ENCODE measurements around the genes IL3 and HSPA4.

GRCh38 chr5:132060382-132060803 lies at the start of gene IL3:
Gene IL3, plus strand, starts transcription at chr5:132060655.
- RRBS, result no CpG with 5 or more reads among the region's 14 CpGs

DNA sequence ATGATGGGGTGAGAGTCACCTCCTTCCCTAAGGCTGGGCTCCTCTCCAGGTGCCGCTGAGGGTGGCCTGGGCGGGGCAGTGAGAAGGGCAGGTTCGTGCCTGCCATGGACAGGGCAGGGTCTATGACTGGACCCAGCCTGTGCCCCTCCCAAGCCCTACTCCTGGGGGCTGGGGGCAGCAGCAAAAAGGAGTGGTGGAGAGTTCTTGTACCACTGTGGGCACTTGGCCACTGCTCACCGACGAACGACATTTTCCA lies 890 bp downstream of the CSF2 start:
- RRBS, result no CpG with 5 or more reads among the region's 6 CpGs

- RRBS, result no CpG with 5 or more reads among the region's 6 CpGs
These were observed 4.5 kb upstream of the PDLIM4 start for GRCh38 chr5:132252910-132253469.

- RRBS, result no CpG with 5 or more reads among the region's 6 CpGs
These were observed 18.8 kb downstream of the SLC22A5 start for GRCh38 chr5:132388137-132388898.

DNA sequence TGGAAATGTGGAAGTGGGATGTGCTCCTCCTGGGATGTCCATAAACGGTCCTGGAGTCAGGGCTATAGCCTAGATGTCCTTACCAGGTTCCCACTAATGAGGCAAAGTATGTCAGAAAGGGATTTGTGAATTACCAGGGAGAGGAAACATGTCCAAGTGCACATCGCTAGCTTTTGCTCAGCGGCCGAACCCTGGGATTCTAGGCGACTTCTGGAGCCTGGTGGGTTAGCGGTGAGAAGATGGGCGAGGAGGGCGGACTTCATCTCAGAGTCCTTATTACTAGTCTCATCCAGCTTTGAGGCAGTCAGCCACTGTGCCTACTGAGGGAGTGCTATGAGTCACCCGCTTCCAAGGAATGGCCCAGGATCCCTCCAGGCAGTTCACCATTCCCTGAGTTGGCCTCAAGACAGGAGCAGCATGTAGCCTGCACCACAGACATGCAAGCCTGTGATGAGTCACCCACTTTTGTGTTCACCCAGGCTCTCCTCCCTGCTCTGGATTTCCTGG lies 20.0 kb downstream of the SLC22A5 start:
- RRBS, result no CpG with 5 or more reads among the region's 9 CpGs

GRCh38 chr5:132411539-132411689 lies 41.9 kb downstream of the SLC22A5 start:
- RRBS, result no CpG with 5 or more reads among the region's 2 CpGs

DNA sequence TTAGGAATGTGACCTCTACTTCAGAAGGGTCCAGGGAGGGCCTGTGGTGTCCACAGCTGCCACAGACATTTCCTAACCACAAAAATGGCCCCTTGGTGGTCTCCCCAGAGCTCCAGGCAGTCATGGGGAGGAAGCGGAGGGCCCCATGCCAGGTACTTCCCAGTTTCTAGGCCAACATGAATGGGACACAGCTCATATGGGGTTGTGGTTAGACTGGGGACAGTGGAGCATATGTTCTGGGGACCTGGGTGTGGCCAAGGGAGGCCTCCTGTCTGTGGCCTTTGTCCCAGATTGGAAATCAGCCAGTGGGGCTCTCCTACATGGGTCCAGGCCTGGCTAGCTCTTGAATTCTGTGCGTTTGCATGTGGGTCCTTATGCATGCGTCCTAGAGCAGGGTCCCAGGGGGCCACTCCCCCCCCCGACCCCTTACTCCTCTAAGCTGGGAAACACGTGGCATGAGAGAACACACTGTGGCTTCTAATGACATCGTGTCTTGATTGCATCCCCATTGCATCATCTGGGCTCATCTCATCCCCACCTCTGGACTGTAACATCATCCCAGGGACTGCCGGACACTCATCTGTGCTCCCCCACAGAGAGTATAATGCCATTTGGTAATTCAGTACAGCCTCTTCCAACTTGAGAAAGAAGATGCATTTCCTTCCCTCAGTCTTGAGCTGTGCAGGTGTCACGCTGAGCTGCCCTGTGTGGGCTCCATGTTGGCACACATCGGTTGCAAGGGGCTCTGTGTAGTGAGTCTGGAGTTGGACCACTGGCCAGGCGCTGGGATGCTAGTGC lies 31.2 kb downstream of the IRF1 start:
- RRBS, result no CpG with 5 or more reads among the region's 10 CpGs

GRCh38 chr5:132459974-132460794 lies 30.4 kb downstream of the IRF1 start:
- RRBS, result no CpG with 5 or more reads among the region's 8 CpGs

DNA sequence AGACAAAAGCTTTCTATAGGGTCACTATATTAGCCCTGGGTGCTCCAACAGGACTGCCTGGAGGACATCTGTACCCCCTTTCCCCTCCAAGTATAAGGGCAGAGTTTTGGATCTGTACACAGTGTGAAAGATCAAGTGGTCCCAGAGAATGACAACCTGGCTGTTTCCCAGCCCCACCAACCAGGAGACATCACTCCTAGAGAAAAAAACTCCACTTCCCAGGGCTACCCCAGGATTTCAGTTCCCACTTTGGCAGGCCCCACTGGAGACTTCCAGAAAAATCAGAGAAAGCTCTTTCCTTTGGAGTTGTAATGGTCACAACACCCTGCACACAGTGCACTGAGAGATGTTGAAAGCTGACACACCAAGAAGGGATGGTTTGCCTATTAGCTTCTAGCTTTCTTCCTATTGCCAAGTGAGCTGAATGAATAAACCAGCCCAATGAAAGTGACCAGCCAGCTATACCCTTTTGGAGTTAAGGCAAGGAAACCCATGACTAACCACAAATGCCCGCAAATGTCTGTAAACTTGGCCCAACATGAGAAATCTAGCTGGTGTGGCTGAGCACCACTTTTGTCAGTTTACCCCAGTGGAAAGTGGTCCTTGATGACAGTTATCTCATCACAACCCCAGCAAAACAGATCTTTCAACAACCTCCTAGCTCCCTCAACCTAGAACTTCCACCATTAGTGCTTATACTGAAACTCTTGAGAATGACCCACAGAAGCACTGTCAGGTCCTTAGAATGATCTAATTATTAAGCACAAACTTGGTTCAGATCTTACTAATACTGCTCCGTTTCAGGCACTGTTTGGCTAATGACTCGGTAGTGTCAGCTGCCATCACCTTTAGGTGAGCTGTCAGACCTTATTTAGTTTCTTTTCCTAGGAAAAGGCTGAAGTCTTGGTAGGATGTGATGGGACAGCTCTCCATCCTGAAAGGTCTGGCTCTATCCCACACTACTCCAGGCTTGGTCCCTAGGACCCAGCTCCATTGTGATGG lies 11.3 kb downstream of the IRF1 start:
- RRBS, result no CpG with 5 or more reads among the region's 3 CpGs

DNA sequence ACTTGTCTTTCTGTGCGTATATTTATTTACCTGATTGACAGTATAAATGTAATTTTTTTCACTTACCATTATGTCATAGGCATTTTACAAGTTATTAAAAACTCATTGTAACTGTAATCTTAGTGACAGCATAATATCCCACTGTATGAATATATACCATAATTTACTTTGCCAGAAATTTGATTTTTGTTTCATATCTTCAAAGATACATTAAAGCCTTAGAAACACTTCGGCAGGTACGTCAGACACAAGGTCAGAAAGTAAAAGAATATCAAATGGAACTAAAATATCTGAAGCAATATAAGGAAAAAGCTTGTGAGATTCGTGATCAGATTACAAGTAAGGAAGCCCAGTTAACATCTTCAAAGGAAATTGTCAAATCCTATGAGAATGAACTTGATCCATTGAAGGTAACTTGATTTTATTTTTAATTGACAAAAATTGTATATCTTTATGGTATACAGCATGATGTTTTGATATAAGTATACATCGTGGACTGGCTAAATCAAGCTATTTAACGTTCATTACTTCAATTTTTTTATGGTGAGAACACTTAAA lies 23.0 kb downstream of the RAD50 start:
- RRBS, result no CpG with 5 or more reads among the region's 6 CpGs

- RRBS, result no CpG with 5 or more reads among the region's 20 CpGs
These were observed 7.0 kb downstream of the SOWAHA start for GRCh38 chr5:132819947-132820715.

DNA sequence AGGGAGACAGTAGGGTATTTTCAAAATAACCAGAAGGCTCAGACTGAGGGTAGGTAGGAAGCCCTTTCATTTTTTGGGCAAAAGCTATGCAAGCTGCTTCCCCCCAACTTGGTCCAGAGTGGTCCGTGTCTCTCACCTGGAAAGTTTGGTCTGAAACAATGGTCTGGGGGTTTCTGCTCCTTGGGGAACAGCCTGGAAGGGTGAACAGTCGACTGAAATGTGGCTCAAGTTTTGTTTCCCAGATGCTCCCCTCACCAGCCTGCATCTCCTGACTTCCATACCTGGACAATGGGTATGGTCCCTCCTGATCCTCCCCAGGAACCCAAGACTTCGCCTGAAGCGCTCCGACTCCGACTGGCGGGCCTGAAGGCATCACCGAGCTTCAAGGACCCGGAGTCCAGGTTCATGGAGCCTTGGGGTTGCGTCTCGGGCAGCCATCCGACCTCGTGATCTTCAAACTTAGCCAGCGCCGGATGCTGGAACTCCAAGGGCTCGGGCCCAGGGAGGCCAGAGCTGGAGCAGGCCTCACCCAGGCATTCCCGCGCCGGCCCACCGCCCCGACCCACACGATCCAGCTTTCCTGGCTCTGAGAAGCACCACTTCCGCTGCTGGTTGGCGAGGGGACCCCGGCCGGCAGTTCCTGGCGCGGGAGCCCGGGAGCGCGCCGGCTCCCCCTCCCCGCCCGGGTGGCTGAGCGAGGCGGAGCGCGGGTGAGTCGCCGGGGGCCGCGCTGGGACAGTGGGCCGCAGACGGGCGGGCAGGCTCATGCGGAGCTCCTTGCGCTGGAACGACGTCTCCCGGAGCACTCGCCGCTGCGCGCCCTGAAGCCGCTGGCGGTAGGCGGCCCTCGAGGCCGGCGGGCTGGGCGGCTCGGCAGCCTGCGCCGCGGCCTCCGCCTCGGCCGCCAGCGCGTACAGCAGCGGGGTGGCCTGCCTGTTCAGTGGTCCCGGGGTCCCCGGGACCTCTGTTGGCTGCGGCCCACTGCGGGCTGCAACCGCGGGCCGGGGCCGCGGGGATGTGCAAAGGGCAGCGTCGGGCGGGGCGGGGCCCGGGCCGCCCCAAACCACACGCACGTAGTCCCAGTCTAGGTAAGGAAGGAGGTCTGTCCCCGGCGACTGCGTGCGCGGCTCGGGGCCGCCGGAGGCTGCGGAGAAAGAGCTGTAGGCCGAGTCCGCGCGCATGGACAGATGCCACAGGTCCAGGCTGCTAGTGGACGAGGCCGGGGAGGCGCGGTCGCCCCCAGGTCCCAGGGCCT lies 5.1 kb downstream of the SHROOM1 start:
- RRBS, result 14% methylated on average over 75 of the region's 106 CpGs

- RRBS, result no CpG with 5 or more reads among the region's 10 CpGs
These were observed 1.6 kb downstream of the SHROOM1 start for GRCh38 chr5:132828481-132829640.

DNA sequence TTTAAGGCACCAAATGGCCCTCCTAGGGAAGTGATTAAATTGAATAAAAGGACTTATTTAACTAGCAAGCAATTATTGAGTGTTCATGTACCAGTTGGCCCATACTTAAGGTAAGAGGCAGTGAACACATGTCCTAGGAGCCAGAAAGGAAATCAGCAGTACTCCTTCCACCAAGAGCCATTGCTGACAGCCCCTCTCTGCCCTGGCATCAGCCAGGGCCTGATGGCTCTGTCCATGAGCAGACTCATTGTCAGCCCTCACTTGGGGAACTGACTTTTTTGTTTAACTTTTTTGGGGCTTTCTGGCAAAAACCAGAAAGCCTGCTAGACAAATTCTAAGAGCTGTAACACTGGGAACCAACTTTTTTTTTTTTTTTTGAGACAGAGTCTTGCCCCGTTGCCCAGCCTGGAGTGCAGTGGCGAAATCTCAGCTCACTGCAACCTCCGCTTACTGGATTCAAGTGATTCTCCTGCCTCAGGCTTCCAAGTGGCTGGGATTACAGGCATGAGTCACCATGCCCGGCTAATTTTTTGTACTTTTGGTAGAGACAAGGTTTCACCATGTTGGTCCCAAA lies 10.6 kb upstream of the SHROOM1 start:
- RRBS, result no CpG with 5 or more reads among the region's 4 CpGs

- RRBS, result no CpG with 5 or more reads among the region's 5 CpGs
These were observed 19.5 kb downstream of the LEAP2 start for GRCh38 chr5:132892954-132893325.

GRCh38 chr5:132898011-132898521 lies 24.6 kb downstream of the LEAP2 start:
- RRBS, result no CpG with 5 or more reads among the region's 6 CpGs

DNA sequence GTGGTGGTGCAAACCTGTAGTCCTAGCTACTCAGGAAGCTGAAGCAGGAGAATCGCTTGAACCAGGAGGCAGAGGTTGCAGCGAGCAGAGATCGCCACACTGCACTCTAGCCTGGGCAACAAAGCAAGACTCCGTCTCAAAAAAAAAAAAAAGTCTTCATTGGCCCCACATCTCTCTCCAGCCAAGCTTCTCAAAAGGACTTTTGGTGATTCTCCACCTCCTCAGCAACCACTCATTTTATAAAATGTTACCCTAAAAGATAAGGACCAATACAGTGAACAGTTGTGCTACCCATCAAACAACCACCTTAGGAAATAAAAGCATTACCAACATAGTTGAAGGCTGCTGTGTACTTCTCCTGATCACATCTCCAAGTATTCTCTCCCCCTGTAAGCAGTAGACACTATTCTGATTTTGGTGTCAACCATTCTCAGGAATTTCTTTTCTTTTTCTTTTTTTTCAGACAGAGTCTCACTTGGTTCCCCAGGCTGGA lies 12.3 kb downstream of the AFF4 start:
- RRBS, result no CpG with 5 or more reads among the region's 4 CpGs

DNA sequence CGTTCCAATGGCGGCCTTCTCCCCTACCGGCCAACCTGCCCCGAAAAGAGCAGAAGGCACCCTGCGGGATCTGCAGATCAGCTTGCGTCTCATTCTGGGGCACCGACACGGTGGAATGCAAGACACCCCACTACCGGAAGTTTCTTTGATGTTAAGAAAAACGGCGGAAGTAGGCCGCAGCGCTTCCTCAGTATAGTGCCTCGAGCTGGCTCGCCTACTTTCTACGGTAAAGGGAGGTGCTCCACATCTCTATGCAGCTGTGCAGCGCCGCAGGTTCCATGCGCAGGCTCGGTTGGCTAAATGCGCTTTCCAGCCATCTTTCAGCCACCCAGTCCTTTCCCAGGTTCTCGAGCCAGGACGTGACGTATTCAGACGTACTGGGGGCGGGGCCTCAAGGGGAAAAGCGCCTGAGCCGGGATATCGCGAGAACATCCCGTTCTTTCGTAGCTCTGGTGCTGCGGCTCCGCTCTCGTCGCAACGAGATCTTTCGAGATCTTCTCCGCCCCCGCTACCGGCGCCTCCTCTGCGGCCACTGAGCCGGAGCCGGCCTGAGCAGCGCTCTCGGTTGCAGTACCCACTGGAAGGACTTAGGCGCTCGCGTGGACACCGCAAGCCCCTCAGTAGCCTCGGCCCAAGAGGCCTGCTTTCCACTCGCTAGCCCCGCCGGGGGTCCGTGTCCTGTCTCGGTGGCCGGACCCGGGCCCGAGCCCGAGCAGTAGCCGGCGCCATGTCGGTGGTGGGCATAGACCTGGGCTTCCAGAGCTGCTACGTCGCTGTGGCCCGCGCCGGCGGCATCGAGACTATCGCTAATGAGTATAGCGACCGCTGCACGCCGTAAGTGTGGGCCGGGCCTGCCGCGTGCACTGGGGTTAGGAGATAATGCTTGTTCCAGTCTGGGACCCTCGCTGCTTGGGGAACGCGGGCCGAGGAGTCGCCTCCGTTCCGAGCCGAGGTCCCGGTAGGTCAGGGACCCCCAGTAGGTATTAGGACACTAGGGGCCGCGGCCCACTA lies at the start of gene HSPA4:
Gene HSPA4, plus strand, starts transcription at position 490 of the 1,011 bp plus-strand sequence.
- RRBS, result 1% methylated on average over 39 of the region's 90 CpGs

DNA sequence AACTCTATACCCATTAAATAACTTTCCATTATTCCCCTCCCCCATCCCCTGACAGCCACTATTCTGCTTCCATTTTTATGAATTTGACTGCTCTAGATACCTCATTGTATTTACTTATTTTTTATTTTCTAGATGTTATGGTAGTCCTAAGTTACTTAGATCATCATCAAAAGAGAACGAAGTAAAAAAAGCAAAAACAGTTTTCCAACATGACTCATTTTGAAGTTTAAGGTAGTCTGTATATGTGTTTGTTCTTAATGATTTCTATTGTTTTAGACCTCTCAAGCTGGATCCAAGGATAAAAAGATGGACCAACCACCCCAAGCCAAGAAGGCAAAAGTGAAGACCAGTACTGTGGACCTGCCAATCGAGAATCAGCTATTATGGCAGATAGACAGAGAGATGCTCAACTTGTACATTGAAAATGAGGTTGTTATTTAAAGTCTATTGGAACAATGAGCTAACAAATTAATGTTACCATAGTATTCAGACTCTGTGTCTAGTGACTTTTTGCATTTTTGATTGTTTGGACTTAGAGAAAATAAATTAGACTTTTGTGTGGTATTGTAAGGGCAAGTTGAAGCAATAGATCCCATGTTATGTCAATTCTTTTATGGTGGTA lies 44.1 kb downstream of the HSPA4 start:
- RRBS, result no CpG with 5 or more reads among the region's 2 CpGs

GRCh38 chr5:133825432-133826302 lies 142.8 kb downstream of the C5orf15 start:
- RRBS, result no CpG with 5 or more reads among the region's 17 CpGs

Data from mononuclear cell (primary cell).